Mesangial cell (primary cell): ENCODE measurements around a stretch of chr2.

DNA sequence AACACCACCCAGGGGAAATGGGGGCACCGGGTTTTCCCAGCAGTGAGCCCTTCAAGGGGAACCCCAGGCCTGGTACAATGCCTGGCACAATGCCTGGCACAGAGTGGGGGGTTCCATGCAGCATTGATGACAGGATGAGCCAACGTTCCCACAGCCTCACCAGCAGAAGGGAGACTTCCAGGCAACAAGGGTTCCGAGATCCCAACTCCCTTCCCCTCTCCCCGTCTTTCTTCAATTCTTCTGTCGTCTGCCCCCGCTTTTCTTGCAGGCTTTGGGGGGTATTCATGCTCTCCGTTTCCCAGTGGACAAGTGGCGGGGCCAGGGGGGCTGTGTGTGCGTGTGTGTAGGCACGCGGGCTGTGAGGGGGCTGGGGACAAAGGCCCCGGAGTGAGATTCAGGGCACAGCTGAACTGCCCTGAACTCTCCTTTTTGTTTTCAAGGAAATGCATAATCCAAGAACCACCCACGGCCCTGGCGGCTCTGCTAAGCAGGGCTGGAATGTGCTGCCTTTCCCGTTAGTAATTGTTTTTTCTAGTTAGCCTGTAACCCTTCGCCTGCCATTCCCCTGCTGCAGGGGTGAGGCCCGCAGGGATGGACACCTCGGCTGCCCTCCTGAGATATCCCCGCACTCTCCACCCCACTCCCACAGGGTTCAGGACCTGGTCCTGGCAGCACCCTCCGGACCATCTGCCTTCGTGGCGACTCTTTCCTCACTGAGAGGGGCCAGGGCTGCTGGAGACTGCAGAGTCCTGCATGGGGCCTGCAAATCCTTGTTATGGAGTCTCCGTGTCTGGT is 132.3 kb upstream of the HAAO start:
- RAMPAGE, long total RNA = no peak

- RAMPAGE, long total RNA = no peak
These were observed 167.1 kb upstream of the HAAO start for GRCh38 chr2:42959329-42959970.

DNA sequence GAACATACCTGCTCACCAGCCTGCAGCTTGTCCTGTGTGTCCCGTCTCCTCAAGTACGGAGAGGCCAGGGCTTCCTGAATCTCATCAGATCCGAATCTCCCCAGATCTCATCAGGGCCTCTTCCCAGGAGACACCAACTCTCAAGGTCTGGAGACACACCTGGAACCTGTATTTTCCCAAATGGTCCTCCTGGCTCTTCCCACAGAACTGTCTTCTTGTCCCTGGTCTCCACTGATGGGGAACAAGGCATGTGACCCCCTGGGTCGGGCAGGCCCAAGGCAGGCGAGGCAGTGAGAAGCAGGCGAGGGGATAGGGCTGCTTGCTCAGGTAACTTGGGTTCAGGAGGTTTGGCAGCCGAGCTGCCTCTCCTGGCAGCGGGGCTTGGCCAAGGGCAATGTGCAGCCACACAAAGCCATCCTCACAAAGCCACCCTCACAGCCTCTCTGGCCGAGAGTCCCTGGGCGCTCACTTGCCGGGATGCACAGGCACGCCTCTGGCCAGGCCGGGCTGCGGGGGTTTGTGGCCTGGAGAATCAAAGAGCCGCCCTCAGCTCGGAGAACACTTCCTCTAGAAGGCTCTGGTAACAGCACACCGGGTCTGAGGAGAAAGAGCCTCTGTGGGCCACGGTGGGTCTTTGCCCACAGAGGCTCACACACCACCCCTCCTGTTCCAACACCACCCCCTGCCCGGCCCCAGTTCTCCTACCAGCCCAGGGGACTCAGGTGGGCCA is 187.1 kb downstream of the ZFP36L2 start:
- RAMPAGE, long total RNA = no peak

DNA sequence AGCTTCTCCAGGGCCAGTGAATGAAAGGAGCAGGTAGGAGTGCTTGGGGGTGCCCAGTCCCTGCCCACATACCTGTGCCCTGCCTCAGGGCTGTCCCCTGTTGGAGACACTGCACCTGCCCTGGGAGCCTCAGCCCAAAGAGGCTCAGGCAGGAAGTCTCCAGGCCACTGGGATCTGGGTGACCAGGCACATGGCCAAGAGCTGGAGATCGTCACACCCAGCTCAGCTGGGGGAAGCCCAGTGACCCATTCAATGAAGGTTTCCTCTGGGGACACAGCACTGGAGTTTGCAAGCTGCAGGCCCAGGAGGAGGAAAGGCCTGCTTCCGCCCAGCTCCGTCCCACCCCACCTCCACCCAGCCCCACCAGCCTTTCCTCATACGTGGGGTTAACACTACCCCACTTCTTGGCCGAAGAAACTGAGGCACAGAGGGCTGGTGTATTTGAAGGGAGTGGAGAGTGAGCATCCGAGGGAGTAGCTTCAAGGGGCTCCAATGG is 156.3 kb downstream of the ZFP36L2 start:
- RAMPAGE, long total RNA = no peak

DNA sequence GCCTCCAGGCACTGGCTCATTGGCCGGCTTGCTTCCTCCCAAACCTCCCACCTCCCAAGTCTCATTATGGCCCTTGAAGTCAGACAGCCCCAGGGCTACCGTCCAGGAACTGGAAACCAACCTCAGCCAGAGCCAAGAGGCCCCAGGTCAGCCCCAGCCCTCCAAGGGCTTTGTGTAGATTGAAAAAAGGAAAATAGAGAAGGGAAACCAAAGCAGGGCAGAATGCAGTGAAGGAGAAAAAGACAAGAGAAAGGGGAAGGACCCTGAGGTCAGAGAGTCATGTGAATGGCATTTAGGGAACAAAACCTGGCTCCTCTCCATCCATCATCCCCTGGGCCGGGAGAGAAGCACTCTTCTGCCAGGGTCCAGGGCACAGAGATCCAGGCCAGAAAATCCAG is 119.3 kb downstream of the ZFP36L2 start:
- RAMPAGE, long total RNA = no peak

- RAMPAGE, long total RNA = no peak
These were observed 92.4 kb downstream of the ZFP36L2 start for GRCh38 chr2:43134001-43134362.

- RAMPAGE, long total RNA = no peak
These were observed 91.9 kb downstream of the ZFP36L2 start for GRCh38 chr2:43134363-43134968.

- RAMPAGE, long total RNA = no peak
These were observed 15.7 kb downstream of the ZFP36L2 start for GRCh38 chr2:43210546-43211175.

DNA sequence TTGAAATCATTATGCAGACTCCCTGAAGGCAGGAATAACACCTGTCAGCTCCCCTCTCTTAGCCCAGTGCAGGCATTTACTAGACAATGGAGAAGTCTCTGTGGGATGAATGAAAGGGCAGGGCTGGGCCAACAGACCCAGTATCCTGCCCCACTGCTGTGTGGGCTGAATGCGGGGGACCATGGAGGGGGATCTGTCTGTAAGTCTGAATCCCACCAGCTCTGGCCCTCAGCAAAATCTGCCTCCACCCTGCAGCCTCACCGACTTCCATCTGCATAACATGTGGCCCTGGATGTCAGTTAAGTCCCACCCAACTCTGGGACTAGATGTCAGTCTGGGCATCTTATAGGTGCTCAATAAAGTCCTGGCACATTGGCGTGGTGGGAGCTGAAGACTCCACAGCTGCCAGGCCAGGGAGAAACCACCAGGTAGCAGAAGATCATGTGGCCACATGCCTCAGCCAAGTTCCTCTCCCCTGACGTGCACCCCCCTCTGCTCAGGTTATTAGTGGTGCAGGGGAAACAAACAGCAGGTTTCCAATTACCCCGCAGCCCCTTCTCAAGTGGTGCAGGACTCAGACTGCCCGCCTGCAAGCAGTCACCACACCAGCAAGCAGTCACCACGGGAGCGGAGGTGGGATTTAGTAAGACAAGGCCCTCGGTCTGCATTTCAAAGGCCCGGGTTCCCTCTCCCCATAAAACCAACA is 8.8 kb downstream of the ZFP36L2 start:
- RAMPAGE, long total RNA = no peak

DNA sequence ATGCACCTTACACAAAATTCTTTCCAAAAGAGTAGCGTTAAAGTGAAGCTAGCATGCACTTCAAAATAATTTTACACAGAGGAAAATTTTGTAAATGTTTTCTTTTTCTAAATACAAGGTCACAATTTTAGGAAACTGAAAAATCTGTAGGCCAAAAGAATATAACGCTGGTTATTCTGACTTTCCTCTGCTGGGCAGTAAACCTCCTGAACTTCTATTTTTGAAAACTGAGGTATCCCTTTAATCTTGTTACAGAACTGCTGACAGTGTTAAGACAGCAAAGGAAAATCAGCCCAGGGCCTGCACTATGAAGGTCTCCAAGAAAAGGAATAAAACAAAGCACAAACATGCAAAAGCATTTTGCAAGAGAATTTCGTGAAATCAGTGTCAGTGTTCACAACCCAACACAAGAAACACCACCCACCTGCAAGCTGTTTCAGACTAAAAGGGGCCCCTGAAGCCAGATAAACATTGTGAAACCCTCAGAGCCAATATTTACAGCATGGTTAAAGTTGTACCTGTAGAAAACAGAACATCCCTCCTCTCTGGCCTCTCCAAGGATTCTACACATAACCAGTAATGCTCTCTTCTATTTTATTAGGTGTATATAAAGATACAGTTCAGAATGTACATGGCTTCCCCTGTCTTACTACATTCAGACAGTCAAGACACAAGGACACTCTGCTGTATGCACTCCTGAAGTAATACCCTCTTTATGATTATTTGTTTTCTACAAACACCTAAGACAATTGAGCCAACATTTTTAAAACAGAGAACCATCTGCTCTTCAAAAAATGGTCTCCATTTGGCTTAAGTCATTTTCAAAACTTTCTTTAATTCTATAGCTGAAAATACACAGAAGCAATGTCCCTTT is 149.4 kb upstream of the ZFP36L2 start:
- RAMPAGE, long total RNA = no peak

GRCh38 chr2:43539971-43540606 is 55.7 kb downstream of the THADA start:
- RAMPAGE, long total RNA = no peak

GRCh38 chr2:43808228-43808579 is 30.4 kb downstream of the ABCG5 start:
- RAMPAGE, long total RNA = no peak

DNA sequence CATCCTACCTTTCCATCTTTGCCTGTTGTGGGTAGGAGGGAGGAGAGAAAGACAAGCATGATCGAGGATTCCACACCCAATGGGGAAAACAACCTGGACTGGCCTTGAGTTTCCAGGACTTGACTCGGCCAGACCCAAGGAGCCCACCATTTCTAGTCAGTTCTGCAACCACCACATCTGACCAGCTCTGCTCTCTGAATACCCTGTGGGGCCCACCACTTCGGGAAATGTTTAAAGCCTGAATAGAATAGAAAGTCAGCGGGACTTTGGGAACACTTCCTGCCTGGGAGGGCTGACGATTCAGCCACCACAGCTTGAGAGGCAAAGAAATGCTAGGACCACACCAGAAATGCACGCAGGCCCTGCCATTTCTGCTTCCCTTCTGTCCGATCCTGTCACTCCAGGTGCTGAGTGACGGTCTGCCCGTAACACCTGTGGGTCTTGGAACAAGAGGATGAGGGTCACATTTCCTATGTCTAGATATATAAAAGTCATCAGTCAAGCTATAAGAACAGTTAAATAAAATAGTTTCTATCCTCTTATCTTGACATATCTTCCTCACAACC is 1.4 kb downstream of the ABCG8 start:
- RAMPAGE, long total RNA = no peak

DNA sequence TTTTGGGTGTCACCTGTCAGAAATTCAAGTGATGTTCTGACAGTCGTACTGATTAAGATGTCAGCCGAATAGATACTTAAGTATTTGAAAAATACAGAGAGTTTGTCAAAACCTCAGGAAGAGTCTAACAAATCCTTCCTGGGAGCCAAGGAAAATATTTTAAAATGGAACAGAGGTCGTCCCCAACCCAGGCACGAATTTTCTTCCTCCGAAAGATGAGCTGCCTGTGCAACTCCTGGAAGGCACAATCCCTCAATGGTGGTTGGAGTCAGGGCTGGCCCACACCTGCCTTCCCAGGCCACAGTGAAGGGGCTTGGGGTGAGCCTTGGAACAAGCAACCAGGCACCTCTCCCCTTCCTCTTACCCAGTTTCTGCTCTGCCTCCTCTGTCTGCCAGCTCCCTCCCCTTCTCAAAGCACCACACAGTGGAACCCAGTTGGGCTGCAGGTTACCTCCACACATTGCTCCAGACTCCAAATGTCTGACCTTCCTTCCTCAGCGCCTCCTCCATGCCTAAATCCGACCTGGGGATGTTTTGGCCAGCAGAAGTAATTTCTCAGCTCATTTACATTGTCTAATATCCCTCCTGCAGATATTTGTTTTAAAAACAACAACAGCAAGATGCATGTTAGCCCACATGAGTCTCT is 2.7 kb downstream of the ABCG8 start:
- RAMPAGE, long total RNA = no peak

GRCh38 chr2:44201028-44202230 is 32.8 kb downstream of the PPM1B start:
- RAMPAGE, long total RNA = no peak

DNA sequence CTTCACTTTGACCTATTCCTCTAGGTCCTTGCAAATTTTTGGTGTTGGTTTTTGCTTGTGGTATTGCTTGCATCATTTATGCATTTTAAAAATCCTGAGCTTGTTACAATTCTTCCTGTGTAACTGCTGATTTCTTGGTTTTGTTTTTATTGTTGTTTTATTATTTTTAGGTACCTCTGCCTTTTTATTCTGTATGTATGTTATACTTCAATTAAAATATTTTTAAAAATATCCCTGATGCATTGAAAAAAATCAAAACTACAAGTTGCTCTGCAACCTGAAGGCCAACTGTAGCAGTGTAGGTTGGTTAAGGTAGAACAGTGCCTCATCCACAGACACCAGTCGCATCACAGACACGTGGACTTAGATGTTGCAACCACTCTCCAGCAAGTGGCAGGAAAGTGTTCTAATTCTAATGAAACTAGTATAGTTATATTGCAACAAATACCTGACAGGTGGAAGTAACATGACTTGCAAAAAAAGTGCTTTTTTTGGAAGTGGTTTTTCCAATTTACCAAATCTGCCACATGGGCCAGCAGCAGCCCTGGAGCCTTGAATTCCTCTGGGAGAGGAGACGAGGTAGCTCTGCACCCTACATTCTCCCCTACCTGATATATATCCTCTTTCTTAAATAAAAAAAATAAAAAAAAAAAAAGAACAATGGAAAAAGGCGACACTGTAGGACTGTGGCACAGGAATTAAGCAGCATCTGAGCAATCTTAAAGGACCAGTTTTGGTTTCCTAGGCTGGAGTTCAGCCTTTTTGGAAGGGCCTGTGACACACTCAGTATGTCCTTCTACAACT is 28.4 kb upstream of the SLC3A1 start:
- RAMPAGE, long total RNA = no peak

DNA sequence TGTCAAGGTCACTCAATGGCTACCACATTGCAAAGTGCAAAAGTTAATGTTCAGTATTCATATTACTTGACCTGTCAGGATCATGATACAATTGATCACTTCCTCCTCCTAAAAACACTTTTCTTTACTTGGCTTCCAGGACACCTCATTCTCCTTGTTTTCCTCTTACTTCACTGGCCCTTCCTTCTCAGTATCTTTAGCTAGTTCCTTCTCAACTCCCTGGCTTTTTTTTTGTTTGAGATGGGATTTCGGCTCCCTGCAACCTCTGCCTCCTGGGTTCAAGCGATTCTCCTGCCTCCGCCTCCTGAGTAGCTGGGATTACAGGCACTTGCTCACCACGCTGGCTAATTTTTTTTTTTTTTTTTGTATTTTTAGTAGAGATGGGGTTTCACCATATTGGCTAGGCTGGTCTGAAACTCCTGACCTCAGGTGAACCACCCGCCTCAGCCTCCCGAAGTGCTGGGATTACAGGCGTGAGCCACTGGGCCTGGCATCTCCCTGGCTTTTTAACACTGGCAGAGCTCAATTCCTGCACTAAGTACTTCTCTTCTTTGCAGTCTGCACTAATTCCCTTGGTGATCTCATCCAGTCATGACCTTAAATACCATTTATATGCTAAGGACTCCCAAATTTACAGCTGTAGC is 10.4 kb downstream of the PREPL start:
- RAMPAGE, long total RNA = no peak

DNA sequence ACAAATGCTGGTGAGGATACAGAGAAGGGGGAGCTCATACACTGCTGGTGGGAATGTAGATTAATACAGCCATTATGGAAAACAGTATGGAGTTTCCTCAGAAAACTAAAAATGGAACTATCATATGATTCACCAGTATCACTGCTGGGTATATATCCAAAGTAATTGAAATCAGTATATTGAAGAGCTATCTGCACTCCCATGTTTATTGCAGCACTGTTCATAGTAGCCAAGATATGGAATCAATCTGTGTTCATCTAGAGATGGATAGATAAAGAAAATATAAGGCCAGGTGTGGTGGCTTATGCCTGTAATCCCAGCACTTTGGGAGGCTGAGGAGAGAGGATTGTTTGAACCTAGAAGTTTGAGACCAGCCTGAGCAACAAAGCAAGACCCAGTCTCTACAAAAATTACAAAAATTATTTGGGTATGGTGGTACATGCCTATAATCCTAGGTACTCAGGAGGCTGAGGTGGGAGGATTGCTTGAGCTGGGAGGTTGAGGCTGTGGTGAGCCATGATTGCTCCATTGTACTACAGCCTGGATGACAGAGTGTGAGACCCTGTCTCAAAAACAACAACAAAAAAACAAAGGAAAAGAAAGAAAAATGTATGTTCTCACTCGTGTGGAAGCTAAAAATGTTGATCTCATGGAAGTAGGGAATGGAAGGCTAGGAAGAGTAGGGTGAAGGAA is 106.8 kb downstream of the CAMKMT start:
- RAMPAGE, long total RNA = no peak

DNA sequence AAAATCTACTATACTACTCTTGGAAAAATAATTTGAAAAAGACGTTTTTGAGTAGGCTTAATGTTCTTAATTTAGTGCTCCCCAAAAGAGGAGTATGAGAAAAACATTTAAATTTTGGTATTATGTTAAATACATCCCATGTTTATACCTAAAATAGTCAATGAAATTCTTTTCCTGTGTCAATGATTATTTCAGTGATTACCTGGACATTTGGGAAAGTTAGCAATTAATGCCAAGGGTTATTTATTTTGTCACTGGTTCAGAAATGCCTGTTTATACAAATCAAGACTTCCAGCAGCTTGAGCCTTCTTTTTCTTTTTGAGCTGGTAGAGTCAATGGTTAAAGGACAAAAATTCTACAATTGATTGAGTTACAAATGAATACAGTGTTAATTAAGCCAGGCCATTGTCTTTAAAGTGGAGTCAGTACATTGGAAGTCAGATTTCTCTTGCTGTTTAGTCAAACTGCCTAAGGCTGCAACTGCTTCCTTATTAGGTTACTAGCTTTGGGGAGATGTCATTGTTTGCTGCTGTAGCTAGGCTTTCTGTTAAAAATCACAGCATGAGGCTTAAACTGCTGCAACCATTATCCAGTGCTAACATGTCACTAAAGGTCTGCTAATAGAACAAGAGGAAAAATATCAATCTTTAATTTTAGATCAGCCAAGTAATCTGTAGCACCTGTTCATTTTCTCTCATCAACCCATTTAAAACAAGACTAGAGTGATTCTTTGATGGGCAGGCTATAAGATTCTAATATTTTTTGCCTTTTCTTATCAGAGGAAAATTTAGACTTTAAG is 182.5 kb downstream of the CAMKMT start:
- RAMPAGE, long total RNA = no peak

- RAMPAGE, long total RNA = no peak
These were observed 193.5 kb downstream of the CAMKMT start for GRCh38 chr2:44555005-44555923.